Skin of body (tissue), 2 donors: ENCODE measurements around a stretch of chr18.

DNA sequence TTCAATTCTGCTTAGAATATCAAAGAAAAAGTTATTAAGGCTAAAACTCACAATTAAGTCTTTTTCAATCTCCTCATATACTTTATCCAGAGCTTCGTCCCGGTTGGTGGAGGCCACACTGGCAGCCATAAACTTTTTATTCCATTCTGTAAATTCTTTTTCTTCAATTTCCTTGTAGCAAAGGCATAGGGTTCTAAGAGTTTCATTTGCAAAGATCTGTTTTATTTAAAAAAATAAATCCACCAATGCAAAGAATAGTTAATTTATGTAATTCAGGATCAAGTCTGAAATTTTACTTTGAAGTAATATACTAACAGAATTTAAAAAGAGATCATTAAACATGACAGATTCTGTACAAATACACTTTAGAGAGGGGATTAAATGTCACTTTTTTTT lies 47.6 kb upstream of the NARS1 start:
- RAMPAGE, long total RNA, result no peak

DNA sequence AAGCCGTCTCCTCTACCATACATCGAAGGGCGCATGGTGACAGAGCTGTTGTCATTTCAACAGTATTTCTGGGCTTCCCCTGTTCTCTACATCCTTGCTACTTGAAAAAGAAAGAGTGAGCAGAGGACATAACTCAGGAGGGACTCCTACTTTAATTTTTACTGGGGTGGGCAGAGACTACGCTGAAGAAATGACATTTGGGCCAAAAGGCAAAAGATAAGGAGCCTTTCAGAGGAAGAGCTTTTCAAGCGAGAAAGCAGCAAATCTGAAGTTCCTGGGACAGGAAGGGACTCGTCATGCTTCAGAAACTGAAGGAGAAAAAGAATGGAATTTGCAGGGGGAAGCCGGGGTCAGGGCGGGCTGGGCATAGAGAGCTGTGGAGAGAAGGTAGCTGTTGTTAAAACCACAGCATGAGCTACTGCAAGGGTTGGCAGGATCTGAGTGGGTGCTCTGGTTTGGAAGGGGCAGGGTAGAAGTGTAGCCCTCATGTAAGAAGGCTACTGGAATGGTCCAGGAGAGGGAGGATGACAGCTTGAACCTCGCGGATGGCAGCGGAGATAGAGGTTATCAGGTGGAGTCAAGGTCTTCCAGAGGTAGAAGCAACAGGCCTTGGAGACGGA lies 19.1 kb downstream of the ATP8B1 start:
- RAMPAGE, long total RNA, result no peak

DNA sequence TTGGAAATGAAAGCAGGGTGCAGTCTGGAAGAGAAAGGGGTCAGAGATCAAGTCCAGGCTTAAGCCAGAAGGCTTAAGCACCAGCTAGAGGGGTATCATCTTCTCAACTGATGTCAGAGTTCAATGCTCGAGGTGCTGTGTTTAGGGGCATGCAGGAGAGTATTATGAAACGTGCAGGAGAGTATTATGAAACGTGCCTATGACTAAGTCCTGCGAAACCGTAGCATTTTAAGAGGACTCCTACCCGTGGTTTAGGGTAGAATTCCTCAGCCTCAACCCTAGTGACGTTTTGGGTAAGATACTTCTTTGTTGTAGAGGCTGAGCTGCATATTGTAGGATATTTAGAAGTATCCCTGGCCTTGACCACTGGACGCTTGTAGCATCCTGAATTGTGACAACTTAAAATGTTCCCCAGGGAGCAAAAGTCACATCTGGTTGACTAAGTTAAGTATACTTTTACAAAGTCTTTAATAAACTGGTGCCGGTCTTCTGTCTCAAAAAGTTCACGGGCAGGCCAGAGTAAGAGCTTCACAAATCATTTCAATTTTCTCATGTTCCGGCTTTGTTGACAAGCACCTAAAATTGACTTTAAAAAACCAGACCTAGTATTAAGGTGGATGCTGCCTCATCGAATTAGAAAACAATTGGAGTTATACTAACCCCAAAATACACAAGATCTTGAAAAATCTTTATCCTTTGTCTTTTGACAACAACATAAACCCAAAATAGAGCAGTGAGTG lies 18.4 kb downstream of the ATP8B1 start:
- RAMPAGE, long total RNA, result no peak

- RAMPAGE, long total RNA, result no peak
Observed at GRCh38 chr18:57789234-57789660, 13.9 kb downstream of the ATP8B1 start.

GRCh38 chr18:57802479-57802811 lies 670 bp downstream of the ATP8B1 start:
- RAMPAGE, long total RNA, result no peak

- RAMPAGE, long total RNA, result no peak
Observed at GRCh38 chr18:57819423-57820480, 16.6 kb upstream of the ATP8B1 start.

- RAMPAGE, long total RNA, result no peak
Observed at GRCh38 chr18:58043832-58044183, 218 bp upstream of the NEDD4L start.

- RAMPAGE, long total RNA, result no peak
Observed at GRCh38 chr18:58117776-58118441, 73.9 kb downstream of the NEDD4L start.

DNA sequence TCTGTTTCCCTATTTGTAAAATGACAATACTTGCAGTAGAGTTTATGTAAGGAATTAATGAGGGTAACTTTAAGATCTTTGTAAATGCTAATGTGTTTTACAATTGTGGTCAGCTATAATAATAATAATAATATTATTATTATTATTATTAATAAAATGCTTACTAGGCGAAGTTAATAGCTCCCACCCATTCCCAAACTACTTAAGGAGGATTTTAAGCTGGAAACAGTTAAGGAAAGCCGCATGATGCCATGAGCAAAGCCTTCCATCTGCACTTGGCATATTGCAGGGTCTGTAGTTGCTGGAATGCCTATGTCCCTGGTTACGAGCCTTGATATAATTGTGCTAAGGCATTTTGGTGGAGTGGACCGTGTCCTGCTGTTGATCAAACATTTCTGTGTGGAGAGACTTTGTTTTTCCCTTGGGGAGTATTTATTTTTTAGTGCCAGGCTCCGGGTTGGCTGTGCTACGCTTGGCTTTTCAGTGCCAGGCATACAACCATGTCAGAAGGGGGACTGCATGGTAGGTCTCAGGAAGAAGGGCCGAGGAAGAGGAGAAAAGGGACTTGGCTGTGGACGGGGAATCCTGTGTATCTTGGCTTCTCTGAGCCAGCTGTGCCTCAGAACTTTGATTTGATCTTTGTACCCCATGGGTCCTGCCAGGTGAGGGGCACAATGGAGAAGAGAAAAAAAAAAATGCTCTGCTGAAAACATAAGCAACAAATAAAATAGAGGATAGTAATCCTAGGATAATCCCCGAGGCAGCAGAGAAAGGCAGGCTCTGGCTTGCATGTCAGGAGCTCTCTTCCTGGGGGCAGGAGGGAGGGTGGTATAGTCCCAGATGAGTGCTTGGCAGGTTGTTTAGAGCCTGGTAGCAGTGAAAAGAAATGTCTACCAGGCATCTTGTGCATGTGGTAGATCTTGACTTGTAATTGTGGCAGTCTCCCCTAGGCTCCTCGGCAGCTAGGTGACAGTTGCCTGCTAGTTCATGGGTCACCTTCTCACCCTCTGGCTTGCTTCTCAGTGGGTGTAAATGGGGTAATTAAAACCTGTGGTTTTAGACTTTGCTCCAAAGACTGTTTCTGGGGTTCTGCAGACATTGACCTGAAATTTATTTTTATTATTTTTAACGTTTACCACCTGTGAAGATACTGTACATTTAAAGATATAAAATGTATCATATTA lies 232.9 kb downstream of the NEDD4L start:
- RAMPAGE, long total RNA, result no peak

DNA sequence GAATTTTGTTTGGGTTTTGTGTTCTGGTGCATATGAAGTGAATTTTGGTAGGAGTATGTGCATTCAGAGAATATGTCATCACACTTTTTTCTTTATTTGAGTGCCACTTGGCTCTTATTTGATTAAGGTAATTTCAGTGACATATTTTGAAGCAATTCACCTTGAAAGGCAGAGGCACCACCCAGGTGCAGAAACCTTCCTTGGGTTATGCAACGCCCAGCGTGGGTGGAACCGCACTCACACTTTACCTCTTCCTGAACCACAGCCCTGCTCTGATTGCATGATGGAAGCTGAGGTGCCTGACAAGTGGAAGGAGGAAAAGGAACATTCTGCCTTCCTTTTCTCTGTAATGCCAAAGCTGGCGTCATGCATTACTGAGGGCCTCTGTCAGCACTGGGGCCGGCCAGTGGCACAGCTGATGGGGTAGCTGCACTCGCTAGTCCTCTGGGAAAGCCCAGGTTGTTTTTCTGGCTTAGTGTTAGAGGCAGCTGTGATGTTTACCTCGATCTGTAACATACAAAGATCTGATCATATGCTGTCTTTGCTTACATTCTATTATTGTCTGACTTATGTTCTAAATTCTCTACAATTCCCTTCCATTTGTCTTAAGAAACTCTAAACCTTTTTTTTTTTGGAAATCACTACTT lies 266.5 kb downstream of the NEDD4L start:
- RAMPAGE, long total RNA, result no peak

DNA sequence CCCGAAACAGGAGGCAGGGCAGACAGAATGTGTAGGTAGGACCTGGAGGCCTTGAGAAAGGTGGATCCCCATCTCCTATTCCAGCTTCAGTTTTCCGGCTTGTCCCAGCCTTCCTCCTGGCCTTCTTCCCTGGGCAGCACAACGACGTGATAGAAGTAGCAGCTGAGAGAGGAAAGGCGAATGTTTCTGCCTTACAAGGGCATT lies 272.6 kb downstream of the NEDD4L start:
- RAMPAGE, long total RNA, result no peak

GRCh38 chr18:58330531-58330996 lies 286.5 kb downstream of the NEDD4L start:
- RAMPAGE, long total RNA, result no peak

GRCh38 chr18:58397189-58398031 lies 231.5 kb downstream of the ALPK2 start:
- RAMPAGE, long total RNA, result no peak

DNA sequence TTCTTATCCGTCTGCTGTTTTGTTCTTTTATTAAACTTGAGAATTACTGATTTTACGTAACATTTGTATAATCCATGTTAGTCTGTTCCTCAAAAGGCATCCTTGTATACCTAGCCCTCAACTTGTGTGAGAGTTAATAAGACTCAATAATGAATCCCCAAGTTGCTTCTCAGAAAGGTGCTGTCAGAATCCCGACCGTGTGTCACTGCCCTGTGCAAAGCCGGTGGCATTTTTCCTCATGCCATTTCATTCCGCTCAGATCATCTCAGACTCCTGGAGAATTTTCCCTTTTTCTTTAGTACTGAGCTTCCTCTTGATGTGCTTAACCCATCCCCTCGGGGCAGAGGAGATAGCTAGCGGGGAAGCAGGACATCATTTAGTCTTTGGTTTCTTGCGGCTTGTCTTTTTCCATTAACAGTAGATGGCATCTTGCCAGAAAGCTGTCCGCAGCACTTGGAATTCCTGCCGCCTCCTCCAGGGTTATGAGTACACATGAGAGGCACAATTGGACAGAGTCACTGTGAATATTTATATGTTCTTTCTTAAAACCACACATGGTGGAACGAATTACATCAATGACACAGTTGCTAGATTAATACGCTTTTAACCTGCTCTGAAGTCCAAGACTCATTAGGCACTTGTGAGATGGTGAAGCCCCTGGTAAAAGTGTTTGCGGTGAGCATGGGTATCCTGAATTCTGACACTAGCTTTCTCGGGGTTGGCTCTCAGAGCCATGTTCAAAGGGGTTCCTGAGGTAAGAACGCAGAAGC lies 226.7 kb downstream of the ALPK2 start:
- RAMPAGE, long total RNA, result no peak

- RAMPAGE, long total RNA, result no peak
Observed at GRCh38 chr18:58407109-58407688, 221.7 kb downstream of the ALPK2 start.

GRCh38 chr18:58407689-58408008 lies 221.2 kb downstream of the ALPK2 start:
- RAMPAGE, long total RNA, result no peak

DNA sequence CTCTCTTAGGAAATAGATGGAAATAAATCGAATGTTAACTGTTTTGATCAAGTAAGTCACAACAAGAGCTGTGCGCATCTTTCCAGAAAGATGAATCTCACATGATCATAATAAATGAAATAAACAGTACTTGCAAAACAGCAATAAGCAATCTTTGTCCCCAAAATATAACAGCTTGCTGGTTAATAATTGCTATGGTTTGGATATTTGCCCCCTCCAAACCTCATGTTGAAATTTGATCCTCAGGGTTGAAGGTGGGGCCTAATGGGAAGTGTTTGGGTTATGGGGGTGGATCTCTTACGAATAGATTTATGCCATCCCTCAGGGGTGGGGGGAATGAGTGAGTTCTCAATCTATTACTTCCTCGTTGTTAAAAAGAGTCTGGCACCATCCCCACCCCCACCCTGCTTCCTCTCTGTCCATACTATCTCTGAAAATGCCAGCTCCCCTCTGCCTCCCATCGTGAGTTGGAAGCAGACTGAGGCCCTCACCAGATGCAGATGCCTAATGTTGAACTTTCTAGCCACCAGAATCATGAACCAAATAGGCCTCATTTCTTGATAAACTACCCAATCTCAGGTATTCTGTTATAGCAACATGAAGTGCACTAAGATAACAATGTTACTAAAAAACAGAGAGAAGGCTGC lies 90.3 kb downstream of the ALPK2 start:
- RAMPAGE, long total RNA, result no peak

GRCh38 chr18:58692689-58693519 lies 21.6 kb downstream of the MALT1 start:
- RAMPAGE, long total RNA, result no peak

DNA sequence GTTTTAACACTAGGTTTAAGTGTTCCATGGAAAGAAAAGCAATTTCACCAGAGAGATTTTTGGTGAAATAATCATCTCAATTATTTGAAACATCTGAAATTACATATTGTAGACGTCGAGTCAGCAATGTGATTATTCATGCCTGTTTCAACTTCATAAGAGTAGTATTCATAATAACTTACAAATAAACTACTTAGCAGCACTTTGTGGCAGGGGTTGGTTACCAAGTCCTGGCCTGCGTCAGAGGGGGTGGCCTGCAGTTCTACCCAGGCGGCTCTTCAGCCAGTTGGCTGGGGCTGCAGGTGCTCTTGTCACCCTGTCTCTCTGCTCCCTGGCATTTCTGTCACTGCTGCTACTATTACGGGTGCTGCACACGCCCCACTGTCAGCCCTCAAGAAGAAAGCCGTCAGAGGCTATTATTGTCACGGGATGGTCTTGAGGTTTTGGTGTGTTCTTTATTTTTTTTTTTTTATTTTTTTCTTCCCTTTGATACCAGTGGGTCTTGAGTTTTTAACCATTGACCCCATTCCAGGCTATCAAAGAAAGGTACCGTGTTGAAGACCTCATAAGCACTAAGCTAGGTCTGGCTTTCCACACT lies 50.5 kb downstream of the MALT1 start:
- RAMPAGE, long total RNA, result no peak

DNA sequence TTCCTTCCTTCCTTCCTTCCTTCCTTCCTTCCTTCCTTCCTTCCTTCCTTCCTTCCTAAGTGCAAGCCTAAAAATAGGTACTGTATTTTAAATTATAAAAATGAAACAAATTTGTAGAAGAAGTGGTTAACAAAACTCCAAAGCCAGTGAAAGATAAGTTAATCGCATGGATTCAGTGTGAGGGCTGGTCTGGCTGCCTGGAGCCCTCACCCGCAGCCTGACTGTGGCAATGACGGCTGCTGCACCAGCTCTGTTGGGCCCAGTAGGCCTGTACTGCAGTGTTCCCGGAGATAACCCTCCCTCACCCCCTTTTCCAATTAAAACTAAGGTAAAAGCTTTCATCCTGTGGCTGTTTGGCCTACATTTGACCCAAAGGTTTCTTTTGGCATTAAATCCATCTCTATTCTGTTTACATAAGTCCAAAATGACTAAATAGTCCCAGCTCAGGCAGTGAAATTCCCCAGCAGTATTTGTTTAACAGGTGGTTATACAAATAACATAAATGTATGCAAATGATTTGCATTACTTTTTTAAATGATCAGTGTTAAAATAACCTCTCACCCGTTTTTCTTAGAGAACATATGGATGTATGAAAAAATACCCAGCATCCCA lies 77.8 kb downstream of the ZNF532 start:
- RAMPAGE, long total RNA, result no peak